Cerebral cortex (tissue), 2 donors: ENCODE measurements around the gene COQ7.

DNA sequence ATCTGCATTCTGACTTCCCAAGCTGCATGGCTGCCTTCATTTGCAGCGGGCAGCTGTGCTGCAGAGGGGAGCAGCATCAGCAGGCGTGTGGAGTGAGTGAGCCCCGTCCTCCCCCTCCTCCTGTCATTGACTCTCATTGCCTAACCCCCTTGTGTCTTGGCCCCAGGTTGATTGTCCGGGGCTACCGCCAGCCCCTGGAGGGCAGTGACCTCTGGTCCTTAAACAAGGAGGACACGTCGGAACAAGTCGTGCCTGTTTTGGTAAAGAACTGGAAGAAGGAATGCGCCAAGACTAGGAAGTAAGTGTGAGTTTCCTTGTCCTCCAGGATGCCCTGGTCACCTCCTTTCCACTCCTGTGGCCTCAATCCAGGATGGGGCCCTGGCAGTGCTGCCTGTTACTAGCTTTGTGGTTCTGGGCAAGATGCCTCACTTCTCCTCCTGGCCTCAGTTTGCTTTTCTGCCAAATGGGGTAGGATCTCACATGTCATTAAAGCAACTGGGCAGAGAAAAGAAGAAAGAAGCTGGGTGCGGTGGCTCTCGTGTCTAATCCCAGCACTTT lies 87.0 kb downstream of the ABCC1 start:
- PRO-cap, 2 experiments: no peak in any of the 2 experiments

- PRO-cap, 2 experiments: no peak in any of the 2 experiments
These were observed 132.9 kb downstream of the ABCC6 start for GRCh38 chr16:16090344-16090761.

GRCh38 chr16:16100719-16101125 lies 122.6 kb downstream of the ABCC6 start:
- PRO-cap, 2 experiments: no peak in any of the 2 experiments

GRCh38 chr16:16154937-16156100 lies 68.0 kb downstream of the ABCC6 start:
- PRO-cap, 2 experiments: no peak in any of the 2 experiments

- PRO-cap, 2 experiments: peak in 1 of 2 experiments; most common minus-strand start chr16:16804917 (in 1)
These were observed 425.8 kb downstream of the NPIPA7 start for GRCh38 chr16:16804862-16805075.

DNA sequence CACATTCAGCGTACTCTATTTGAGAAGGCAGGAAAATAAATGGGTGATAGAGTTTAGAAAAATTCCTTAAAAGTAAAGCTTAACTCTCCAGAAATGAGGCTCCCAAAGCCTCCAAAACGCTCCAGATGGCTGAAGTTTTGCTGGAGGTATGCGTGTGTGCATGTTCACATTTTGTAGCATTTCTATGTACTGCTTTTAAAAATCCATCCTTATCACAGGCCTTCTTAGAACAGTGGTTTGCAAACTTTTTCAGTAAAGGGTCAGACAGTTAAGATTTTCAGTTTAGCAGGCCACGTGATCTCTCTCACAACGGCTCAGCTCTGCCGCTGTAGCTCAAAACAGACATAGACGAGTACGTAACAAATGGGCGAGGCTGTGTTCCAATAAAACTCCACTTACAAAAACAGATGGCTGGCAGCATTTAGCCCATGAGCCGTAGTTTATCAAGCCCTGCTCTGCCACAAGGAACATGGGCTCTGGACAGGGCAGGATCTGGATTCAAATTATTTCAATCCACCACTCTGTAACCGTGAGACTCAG lies 141.9 kb downstream of the XYLT1 start:
- PRO-cap, 2 experiments: no peak in any of the 2 experiments

DNA sequence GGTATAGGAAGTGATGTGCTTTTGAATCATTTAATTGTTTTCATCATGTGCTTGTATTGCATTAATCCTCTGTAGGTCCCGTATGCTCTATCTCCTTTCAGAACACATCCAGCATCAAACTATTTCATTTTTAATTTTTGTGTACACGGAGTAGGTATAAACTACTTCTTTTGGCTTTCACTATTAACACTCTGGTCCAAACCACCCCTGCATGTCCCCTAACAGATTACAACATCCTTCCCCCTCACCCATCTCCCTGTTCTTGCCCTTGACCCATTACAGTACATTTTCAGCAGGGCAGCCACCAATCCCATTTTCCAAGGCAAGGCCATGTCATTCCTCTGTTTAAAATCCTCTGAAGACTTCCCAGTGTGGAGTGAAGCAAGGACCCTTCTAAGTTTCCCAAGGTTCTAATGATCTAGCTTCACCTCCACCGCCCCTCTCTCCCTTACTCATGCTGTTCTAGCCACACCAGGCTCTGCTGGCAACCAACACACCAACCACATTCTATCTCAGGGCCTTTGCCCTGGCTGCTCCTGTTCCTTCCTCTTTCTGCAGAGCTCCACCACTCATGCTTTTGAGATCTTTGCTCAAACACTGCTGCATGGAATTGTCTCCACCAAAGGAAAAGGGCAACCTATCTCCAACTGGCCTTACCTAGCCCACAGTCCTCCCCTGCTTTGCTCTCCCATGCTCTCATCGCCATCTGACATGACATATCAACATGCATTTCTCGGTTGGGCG lies 128.9 kb downstream of the XYLT1 start:
- PRO-cap, 2 experiments: no peak in any of the 2 experiments

GRCh38 chr16:17360907-17361456 lies 109.8 kb downstream of the XYLT1 start:
- PRO-cap, 2 experiments: no peak in any of the 2 experiments

DNA sequence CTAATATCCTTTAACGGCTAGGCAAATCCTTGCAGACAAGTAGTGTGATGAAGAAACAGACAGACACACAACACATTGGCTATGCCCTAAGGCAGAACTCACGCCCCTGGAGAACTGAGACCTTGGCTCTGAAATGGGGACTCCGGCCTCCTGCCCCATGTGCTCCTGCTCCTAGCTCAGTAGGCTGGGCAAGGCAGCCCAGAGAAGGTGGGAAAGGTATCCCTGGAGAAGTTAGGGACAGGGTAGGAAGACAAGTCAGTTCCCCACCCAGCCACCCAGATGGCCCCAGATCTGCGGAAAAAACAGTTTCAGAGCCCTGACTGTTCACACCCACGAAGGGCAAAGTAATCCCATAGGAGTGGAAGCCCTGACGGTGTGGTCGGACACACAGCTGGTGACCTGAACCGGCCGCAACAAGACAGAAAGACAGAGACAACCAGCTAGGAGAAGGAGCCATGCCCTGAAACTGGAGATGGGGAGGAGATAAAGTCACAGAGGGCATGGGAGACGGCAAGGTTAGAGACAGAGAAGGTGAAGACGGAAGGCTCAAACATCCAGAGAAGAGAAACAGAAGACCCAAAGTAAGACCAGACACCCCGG lies 1.4 kb downstream of the XYLT1 start:
- PRO-cap, 2 experiments: no peak in any of the 2 experiments

- PRO-cap, 2 experiments: peak in 1 of 2 experiments; most common minus-strand start chr16:18402012 (in 1)
These were observed 65.5 kb upstream of the NPIPA8 start for GRCh38 chr16:18401841-18402546.

DNA sequence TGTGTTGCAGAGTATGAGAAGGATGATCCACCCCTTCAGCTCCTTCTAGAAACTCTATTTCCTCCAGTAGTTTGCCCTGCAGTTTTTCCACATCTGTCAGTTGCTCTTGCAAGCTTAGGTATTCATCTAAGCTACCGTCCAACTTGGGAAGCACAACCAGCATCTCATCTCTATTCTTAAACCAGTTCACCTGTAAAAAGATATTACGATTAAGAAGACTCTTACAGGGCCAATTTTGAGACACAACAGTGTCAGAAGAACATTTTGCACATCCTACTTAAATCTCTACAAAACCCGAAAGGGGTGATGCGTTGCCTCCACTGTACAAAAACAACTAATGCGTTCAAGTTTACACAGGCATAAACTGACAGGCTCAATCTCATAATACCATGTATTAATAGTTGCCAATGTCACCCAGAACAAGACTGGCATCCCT lies 35.9 kb upstream of the ARL6IP1 start:
- PRO-cap, 2 experiments: no peak in any of the 2 experiments

DNA sequence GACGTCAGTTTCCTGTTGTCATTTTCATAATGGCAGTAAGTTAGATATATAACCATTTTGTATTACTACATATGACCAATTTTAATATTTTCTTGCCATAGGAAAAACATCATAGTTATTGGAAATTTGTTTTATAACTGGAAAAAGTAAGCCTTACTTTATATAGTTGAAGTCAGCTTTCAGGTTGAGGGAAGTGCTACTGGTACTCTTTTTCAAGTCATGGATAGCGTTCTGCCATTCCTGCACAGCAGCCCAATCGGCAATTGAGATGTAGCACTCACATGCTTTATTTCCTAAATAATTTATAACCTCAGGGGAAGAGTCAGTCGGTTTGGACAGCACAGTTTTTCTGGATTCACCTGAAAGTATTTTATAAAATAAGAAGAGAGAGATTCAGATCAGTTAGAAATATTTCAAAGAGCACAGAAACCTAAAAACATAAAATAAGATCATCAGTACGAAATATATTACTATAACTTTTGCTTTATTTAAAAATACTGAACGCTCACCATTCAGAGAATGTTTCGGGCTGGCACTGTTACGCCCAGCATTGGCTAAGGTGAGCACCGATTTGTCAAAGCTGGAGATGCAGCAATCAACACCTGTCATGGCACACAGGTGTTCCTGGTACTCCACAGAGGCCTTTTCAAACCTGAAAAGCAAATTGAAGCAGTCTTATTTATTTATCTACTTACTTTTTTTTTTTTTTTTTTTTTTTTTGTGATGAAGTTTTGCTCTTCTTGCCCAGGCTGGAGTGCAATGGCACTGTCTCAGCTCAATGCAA lies 62.3 kb upstream of the ARL6IP1 start:
- PRO-cap, 2 experiments: no peak in any of the 2 experiments

DNA sequence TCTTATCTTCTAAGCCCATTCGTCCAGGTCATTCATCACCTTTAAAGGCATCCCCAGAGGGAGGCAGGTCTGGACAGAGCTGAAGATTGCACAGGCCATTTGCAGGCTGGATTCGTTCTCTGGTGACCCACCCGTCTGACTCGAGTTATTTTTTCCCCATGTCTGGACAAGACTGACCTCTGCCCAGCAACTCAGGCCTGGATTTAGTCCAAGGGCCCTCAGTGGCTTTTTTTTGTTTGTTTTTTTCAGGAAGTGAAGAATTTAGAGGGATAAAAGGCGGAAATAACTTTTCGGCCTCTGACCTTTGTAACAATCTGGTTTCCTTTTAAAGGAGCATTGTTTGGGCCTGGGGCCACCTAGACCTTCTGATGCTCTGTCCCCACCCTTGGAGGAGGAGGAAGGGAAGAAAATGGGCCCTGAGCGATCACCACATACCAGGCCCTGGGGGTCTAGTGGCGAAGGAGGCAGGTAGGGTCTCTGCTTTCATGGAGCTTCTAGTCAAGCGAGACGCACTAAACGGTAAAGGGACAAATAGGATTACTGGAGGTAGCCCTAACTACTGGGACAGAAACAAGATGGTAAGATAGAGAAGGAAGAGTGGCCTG lies 5.5 kb downstream of the TMC7 start:
- PRO-cap, 2 experiments: no peak in any of the 2 experiments

- PRO-cap, 2 experiments: peak in 2 of 2 experiments; most common plus-strand start chr16:19067595 (in 1); most common minus-strand start chr16:19067408 (in 1)
These were observed at the start of gene COQ7 for GRCh38 chr16:19067087-19068219. Gene COQ7, plus strand, starts transcription at chr16:19067614.

DNA sequence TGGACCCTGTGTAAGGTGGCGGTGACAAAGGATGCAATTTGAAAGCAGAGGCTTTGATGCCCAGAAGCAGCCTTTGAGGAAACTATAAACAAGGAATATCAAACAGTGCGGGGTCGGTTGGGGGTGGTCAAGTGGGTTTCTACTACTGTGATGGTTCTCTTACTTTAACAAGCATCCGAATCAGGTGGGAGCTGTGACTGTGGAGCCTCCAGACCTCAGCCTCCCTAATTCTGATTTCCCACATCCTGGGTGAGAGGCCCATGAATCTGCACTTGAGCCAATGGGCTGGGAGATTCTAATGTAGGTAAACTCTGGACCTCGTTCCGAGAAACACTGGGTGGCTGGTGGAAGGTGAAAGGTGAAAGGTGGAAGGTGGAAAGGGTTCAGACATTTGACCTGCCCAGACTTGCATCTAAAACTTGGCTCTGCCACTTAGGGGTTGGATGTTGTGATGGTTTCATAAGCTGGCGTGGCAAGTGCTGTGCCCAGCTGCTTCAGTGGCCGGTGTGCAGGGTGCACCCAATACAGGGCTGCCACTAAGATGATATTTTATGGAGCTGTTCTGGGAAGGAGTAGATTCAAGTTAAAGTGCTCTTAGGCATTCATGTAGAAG lies 24.7 kb downstream of the SYT17 start:
- PRO-cap, 2 experiments: no peak in any of the 2 experiments

- PRO-cap, 2 experiments: peak in 1 of 2 experiments; most common plus-strand start chr16:19349124 (in 1); most common minus-strand start chr16:19348977 (in 1)
These were observed 63.2 kb downstream of the CLEC19A start for GRCh38 chr16:19348571-19349367.

DNA sequence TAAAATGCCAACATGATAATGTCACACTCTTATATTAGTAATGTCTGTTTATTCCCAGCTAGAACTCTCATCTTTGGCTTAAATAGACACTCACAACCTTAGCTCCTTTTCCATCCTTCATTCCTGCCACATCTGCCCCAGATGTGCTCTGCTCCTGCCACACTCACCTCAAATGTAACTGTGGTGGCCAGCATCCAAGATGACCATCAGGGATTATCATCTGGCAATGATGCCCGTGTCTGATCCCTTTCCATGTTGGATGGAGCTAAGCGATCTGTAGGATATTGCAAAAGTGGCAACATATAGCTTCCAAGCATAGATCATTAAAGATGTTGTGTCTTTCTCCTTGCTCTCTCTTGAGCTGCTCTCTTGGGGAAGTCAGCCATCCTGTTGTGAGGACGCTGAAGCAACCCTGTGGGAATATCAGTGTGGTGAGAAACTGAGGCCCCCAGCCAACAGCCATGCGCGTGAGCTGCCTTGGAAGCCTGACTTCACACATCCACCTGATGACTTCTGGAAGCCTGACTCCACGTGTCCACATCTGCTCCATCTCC lies 36.3 kb upstream of the TMC5 start:
- PRO-cap, 2 experiments: no peak in any of the 2 experiments

GRCh38 chr16:19451647-19451871 lies 33.9 kb downstream of the TMC5 start:
- PRO-cap, 2 experiments: no peak in any of the 2 experiments

- PRO-cap, 2 experiments: peak in 1 of 2 experiments; most common minus-strand start chr16:19525260 (in 1)
These were observed 1.2 kb downstream of the CCP110 start for GRCh38 chr16:19524457-19525728.

- PRO-cap, 2 experiments: no peak in any of the 2 experiments
These were observed 78.1 kb downstream of the KNOP1 start for GRCh38 chr16:19639797-19640480.